Right common carotid artery plus branches (tissue), 1 donor: ENCODE measurements around the genes DDIAS and ANKRD42.

DNA sequence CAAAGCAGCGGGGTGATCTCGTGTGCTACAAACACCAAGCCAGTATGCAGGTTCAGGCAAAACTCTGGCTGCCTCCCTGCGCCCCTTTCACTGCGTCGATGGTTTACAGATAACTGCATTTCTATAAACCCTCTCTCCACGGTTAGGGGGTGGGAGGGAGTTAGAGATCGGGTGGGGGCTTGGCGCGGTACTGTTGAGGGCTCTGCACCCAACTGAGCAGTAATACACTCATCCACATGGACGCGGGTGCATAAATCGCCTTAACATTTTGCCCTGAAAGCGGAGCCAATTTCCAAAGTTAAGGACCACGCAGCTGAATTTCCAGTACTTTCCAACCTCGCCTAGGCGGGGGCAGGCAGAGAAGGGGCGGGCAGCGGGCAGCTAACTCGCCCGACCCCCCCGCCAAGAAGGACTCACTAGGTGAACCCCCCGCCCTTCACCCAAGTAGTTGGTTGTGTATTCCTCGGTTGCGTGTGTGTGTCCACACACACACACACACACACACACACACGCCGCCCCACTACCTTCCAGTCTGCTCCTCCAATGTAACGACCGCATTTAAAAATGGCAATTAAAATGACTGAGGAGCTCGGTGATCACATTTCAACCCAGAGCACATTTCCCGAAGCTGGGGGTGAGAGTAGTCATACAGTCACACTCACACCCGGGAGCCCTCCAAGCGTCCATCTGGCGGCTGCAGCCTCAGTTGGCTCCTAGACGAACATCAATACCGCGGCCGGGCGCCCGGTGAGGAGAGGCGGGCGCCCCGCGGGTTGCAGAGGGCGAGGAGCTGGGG is 1.4 kb downstream of the TENM4 start:
- PRO-cap: unidirectional peak, minus-strand start at position 100 of the sequence

- PRO-cap: no peak
These were observed 1387.8 kb upstream of the TENM4 start for GRCh38 chr11:80828718-80828917.

GRCh38 chr11:82901238-82901949 is at the start of gene DDIAS:
Gene DDIAS, plus strand, starts transcription at chr11:82901736.
- PRO-cap: bidirectional peak, plus-strand start at chr11:82901736, minus-strand start at chr11:82901601

DNA sequence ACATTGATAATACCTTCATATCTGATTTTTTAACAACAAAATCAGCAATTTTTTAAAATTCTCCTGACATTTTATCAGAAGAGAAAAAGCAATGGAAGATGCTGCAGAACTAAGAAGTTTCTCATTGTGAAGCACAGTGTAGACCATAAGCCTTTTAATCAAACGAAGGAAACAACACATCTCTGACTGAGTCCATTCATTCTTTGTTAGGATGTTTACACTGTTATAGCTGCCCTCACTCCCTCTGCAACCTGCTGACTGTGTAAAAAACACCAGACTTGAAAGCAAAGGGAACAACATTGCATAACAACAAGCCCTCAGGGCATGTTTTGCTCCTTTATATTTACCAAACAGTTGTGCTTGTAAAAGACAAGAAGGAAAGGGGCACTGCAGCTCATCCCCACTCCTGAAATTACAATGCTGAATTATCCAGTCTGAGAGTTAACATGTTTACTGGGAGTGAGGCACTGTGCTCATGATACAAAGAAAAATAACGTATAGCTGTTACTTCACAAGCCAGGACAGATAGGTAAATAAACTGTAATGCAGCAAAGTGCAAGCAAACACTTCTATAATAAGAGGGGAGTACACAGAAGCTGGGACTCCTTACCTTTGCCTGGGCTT is 46.4 kb downstream of the RAB30 start:
- PRO-cap: no peak

- PRO-cap: no peak
These were observed 1.7 kb downstream of the RAB30 start for GRCh38 chr11:83070110-83070274.

- PRO-cap: no peak
These were observed 1.4 kb downstream of the RAB30 start for GRCh38 chr11:83070275-83070694.

- PRO-cap: no peak
These were observed 1.1 kb upstream of the RAB30 start for GRCh38 chr11:83072797-83073266.

DNA sequence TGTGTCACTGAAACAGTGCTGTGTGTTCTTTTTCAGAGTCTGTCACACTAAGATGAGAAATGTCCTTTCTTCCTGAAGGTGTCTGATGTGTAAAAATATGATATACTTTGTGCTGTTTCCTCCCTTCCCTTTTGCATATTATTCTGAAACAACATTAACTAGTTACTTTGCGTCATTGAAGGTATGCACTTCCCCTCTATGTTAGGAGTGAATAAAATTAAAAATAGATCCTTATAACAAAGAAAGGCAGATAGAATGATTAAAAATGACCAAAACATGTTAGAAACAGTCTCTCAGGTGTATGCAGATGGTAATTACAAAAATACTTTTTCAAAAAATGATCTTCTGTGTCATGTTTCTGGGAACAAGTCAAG is 1.6 kb upstream of the RAB30 start:
- PRO-cap: no peak

DNA sequence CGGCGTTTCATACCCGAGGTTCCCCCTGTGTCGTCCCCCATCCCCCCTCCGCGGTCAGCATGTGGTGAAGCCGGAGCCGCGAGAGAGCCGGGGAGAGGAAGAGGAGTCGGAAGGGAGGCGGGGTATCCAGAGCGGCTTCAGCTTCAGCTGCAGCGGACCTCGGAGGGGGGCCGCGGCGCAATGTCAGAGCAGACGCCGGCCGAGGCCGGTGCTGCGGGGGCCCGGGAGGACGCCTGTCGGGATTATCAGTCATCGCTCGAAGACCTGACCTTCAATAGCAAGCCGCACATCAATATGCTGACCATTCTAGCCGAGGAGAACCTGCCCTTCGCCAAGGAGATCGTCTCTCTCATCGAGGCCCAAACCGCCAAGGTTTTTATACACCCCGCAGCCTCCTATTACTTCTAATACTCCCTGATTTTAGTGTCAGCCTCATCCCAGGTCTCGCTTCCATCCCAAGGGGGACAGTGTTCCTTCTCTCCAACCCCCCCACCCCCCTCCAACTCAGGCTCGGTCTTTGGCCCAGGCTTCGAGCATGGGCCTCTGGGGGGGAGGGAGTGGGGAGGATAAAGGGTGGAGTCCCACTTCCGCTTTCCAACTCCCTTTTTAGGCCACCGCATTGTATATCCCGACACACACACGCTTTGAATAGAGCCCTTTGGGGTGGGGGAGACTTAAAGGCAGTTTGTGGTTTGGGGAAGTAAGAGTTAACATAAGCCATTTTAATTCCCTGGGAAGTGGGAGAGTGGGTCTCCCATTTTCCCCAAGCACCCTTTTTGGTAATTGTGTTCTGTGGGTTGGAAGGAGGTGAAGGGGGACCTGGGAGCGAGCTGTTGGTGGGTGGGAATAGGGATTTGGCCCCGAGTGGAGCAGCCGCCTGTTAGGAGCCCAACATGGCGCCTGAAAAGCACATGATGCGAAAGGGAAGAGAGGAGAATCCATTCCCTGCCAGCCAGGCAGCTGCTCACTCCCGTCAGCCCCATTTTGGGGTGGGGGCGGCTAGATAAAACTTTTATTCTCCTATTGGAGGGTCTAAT is 647 bp downstream of the PCF11 start:
- PRO-cap: unidirectional peak, plus-strand start at position 152 of the sequence; bidirectional peak, plus-strand start at position 634 of the sequence, minus-strand start at position 501 of the sequence

DNA sequence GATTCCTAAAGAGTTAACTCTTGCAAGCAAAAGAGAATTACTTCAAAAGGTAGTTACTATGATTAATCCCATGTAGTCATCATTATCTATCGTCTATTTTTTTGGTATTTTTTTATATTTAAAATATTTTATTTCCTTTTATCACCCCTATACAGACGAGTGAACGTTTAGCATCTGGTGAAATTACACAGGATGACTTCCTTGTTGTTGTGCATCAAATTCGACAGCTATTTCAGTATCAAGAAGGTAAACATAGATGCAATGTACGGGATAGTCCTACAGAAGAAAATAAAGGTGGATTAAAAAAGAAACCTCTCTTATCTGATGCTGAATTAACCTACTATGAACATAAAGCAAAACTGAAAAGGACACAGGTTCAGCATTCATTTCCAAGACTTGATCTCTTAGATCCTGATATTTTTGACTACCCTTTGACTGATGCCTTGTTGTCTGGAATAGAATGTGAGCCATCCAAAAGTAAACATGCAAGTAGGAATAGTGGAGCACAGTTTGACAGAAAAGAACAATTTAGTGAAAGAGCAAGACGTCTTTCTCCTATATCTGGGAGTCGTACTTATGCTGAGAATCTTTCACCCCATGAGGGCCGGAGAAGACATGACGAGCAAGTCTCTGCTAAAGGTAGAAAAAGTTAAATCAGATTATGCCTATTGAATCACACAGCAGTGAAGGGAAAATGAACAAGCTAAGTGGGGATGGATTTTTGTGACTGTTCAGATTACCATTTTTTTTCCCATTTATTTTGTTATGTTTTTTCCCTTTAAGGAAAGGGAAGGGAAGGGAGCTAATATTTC is 10.5 kb downstream of the PCF11 start:
- PRO-cap: no peak

DNA sequence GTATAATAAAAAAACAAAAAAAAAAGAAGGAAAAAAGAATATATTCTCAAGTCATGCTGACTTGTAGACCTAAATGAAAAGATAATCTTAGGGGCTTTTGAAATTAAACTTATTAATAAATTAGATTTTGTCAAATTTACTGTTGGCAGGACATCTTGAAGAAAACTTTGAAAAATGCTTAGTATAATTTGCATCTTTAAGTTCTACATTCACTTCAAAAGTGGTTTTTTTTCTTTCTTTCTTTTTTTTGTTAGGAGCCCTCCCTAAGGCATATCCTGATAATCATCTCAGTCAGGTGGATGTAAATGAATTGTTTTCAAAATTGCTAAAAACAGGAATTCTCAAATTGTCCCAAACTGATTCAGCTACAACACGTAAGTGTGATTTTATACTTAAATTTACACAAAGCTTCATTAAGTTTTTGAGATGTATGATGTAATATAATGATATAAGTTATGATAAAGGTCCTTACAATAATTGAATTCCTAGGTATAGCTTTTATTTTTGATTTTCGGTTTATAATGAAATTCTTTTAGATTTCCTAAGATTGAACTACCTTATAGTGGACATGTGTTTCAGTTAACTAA is 16.6 kb upstream of the ANKRD42 start:
- PRO-cap: no peak

GRCh38 chr11:83192946-83193942 is at the start of gene ANKRD42:
Gene ANKRD42, plus strand, starts transcription at chr11:83193712.
- PRO-cap: bidirectional peak, plus-strand start at chr11:83193751, minus-strand start at chr11:83193663

GRCh38 chr11:83195038-83195572 is 1.6 kb downstream of the ANKRD42 start:
- PRO-cap: no peak

DNA sequence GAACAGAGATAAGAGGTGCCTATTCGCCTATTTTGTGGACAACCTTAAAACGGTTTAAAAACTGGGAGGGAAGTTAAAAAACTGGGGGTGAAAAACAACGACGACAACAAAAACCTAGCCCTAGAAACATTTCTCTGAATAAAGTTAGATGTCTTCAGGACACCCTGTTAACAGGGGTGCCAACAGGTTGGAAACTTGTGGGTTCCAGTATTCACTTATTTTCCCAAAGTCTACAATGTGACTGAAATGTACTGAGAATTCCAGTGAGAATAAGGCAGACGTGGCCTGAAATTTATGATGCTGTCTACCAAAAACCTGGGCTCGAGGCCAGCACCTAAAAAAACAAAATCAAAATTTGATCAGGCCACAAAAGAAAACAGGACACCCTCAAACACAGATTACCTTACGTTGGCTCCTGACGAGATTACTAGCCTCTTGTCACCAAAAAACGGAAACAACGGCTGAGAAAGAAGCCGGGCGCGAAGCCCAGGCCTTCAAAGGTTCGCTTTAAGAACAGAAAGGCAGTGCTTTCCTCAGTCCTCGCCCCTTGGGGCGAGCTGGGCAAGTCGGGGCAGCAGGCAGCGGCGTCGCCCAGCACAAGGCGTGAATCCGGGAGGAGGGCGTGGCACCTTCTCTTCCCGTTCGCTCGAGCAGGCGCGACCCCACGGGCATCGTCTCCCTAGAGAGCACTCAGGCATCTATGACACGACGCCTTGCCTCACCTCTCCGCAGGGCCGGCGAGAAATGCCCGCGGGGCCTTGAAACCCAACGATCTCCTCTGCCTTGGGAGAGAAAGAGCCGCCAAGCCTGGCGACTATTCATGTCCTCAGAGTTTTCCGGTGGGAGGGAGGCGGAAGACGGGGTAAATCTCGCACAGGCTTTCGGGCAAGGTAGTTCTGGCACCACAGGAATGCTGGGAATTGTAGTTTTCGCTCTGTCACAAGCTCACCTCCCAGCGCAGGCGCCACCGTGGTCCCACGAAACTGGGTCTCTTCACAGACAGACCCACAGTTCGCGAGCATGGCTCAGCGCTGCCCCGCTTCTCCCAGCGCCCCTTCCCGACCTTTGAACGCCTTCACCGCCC is 674 bp downstream of the CCDC90B start:
- PRO-cap: bidirectional peak, plus-strand start at position 536 of the sequence, minus-strand start at position 559 of the sequence; bidirectional peak, plus-strand start at position 970 of the sequence, minus-strand start at position 838 of the sequence

GRCh38 chr11:83587440-83588170 is 301.4 kb upstream of the CCDC90B start:
- PRO-cap: no peak

GRCh38 chr11:83693171-83693967 is 407.2 kb upstream of the CCDC90B start:
- PRO-cap: no peak

DNA sequence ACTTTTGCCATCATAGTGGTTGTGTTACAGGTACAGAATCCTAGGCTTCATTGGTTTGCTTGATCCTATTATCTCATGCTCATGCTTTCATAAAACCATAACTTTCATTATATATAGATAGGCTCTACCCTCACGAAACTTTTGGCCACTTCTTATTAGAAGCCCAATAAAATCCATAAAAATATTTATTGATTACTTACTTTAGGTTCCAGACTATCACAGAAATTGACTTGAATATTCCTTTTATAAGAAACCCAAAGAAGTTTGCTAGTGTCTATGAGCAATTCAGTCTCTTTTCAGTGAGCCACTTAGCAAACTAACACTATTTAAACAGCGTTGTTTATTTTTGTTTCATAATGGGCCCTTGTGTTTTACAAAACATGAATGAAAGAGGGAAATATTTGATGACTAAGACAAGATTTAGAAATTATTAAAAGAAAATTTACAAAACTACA is 964.5 kb upstream of the CCDC90B start:
- PRO-cap: no peak

DNA sequence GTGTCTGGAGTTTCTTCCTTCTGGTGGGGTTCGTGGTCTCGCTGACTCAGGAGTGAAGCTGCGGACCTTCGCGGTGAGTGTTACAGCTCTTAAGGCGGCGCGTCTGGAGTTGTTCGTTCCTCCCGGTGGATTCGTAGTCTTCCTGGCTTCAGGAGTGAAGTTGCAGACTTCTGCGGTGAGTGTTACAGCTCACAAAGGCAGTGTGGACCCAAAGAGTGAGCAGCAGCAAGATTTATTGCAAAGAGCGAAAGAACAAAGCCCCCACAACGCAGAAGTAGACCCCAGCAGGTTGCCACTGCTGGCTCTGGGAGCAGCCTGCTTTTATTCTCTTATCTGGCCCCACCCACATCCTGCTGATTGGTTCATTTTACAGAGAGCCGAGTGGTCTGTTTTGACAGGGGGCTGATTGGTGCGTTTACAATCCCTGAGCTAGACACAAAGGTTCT is 1021.7 kb upstream of the CCDC90B start:
- PRO-cap: no peak

GRCh38 chr11:84564472-84565041 is 1062.6 kb downstream of the DLG2 start:
- PRO-cap: no peak

GRCh38 chr11:85652770-85653305 is 5.1 kb downstream of the TMEM126A start:
- PRO-cap: no peak